Upper lobe of left lung (tissue), 5 donors: Measurements from ENCODE around the gene ZBTB5.

DNA sequence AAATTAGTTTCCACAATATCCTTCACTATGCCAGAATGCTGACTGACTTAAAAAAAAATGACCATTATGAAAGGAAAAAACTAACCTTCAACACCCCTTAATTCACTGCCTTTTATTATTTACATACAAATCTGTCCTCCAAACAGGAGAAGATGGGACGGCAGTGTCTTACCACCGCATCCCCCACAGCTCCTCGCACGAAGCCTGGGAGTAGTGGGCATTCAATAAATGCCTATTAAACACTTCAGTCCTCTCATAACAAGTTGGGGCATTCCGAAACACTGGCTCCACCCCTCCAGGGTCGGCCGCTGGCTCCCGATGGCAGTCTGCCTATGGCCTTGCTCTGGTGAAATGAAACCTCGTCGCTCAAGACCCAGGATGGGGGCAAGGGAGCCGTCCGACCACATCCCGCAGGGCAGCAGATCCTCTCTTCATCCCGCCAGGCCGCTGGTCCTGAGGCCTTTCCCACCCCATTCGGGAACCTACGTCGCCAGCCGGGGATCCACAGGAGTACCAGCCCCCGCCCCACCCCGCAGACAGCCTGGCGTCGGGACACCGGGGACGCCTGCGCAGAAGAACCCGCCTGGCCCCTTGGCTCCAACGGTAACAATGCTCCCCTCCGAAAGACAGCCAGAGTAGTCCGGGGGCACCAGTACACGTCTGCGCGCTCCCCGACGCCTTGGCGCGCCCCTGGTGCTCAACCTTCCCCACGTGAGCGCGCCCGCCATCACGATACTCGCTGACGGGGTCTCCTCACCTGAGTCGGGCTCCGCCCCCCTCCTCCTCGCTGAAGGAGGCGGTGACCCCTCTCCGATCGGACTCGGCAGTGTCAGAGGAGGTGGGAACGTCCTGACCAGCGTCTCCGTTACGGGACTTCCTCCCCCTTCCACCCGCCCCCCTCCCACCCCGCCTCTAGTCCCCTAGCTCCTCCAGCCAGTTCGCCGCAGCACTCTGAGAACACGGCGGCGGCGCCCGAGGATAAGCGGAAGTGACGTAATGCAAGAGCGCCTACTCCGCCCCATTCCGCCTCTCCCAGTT is at the start of gene ZBTB5:
TSS of gene ZBTB5 (minus strand) at position 993 of the 1,038 bp plus-strand sequence.
- PRO-cap, 2 experiments: peak in 2 of 2 experiments; most common plus-strand start position 535 of the sequence (in 2); most common minus-strand start position 953 of the sequence (in 2)
- RAMPAGE, long total RNA, 4 experiments: start-site peak on the minus strand in 1 of 4 experiments, centred at position 809 of the sequence, 13 reads per replicate

GRCh38 chr9:37574110-37574931 is 1.9 kb downstream of the FBXO10 start:
- PRO-cap, 2 experiments: no peak in any of the 2 experiments
- RAMPAGE, long total RNA, 4 experiments: no peak in any of the 4 experiments

DNA sequence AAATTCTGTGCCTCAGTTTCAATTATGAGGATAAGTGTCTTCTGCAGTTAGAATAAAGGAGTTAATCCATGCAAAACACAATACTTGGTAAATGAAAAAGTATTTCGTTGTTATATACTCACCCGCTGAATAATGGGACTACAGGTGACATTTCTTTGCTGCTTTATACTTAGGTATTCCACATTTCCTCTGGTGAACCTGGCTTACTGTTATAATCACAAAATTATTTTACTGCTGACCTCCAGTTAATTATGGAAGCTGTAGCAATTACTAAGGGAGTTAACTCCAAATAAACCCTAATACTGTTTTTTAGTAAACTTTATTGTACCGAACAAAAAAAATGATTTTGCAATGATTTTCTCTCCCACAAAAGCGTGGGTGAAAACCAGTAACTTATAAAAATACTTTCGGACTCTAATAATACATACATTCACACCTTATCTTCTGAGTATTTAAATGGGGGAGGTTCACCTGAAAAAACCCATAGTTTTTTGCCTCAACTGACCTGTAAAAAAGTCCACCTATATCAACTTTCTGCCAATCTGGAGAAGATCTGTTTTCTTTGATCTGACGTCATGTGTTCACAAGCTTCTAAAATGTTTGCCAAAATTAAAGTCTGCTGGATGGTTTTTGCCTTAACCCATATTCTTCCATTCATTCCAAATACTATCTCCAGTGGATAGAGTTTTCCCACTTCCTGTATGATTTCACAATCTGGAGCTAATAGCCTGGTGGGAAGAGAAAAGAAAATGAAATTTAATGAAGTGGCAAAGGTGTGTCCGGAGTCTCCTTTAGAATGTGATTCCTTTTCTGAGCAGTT is 4.5 kb downstream of the EXOSC3 start:
- PRO-cap, 2 experiments: no peak in any of the 2 experiments
- RAMPAGE, long total RNA, 4 experiments: no peak in any of the 4 experiments

- PRO-cap, 2 experiments: no peak in any of the 2 experiments
- RAMPAGE, long total RNA, 4 experiments: no peak in any of the 4 experiments
Measured at GRCh38 chr9:37911123-37911737, 7.3 kb upstream of the SLC25A51 start.

DNA sequence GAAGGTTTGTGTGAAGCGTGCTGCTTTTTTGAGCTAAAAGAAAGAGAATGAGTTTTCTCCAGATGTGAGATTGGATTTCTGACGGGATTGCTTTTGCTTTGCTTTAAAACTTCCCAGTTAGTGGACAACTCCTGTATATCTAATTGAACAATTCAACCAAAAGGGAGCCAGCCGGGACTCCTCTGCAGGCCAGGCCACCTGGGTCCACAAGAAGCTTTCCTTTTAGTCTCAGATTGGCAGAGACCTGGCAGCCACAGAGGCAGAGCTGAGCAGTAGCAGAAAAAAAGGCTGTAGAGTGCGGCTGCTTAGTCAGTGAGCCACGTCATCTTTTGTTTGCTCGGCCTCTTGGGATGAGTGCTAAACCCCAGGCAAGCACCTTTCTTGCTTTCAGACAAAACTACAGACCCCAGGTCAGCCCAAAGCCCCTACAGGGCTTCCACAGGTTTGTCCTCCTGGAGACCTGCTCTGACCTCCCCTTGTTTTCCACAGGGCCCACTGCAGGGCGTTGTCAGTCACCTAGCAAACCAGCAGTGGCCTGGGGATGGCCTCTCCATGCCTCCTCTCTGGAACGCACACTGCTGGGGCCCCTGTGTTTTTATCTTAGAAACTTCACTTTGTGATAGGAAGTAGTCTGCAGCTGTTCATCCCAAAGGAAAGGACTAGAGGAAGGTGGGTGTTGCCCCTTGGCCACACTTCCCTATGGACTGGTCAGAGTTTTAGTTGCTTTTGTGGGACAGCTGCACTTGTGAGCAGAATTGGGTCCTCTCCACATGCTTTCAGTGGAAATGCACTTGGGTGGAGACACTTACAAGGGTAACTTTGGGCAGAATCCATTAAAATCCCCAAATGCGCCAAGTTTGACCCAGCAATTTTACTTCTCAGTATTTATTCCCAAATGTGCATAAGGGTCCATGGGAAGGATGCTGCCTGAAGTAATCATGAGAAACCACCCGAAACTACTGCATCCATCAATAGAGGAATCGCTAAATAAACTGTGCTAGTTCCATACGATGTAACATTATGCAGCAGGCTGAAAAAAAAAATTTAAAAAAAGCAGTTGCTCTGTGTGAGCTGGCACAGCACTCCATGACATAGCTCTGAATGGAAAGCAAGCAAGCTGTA is 49.8 kb downstream of the SHB start:
- PRO-cap, 2 experiments: no peak in any of the 2 experiments
- RAMPAGE, long total RNA, 4 experiments: no peak in any of the 4 experiments

DNA sequence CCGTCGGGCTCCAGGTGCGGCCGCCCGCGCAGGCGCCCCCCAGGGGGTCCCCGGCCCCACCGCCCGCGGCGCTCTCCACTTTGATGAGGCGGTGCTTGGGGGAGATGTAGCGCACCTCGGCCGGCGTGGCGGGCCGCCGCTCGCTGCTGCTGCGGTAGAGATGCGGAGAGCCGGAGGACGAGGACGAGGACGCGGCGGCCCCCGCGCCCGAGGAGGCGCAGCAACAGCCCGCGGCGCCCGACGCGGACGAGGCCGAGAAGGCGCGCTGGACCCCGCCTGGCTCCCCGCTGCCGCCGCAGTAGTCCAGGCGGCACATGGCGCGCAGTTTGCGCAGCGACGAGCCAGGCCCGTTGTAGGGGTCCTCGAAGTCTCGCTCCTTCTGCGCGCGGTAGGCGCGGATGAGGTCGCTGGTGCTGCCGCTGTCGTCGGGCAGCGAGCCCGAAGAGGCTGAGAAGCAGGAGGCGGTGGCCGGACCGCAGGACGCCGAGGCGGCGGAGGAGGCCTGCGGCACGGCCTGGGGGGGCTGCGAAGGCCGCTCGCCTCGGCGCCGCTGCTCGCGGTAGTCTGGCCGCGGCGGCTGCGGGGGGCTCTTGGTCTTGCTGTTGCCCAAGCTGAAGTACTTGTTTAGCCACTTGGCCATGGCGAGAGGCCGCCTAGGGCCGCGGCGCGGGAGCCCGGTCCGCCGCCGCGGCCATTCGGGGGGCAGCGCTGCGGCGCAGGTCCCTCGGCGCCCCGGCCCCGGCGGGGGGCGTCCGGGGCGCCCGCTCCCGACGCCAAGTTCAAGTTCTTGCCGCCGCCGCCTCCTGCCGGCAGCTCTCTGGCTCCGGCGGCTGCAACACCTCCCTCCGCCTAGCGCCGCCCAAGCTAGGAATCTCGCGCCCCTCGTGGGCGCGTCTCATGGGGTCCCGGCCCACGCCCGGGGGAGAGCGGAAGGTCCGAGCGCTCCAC is 747 bp downstream of the SHB start:
- PRO-cap, 2 experiments: peak in 1 of 2 experiments; most common minus-strand start position 781 of the sequence (in 1)
- RAMPAGE, long total RNA, 4 experiments: no peak in any of the 4 experiments

DNA sequence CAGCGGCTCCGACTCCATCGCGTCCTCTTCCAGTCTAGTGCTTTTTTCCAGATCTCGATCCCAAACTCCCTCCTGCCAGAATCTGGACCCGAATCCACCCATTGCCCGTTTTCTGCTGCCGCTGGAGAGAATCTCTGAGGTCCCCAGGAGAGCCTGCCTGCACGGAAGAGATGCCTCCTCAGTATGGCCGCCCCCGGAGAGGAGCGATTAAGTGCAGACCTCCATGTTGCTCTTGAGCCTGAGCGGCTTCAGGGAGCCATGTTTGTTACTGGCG is 518.8 kb downstream of the SPATA31A1 start:
- PRO-cap, 2 experiments: no peak in any of the 2 experiments
- RAMPAGE, long total RNA, 4 experiments: no peak in any of the 4 experiments

DNA sequence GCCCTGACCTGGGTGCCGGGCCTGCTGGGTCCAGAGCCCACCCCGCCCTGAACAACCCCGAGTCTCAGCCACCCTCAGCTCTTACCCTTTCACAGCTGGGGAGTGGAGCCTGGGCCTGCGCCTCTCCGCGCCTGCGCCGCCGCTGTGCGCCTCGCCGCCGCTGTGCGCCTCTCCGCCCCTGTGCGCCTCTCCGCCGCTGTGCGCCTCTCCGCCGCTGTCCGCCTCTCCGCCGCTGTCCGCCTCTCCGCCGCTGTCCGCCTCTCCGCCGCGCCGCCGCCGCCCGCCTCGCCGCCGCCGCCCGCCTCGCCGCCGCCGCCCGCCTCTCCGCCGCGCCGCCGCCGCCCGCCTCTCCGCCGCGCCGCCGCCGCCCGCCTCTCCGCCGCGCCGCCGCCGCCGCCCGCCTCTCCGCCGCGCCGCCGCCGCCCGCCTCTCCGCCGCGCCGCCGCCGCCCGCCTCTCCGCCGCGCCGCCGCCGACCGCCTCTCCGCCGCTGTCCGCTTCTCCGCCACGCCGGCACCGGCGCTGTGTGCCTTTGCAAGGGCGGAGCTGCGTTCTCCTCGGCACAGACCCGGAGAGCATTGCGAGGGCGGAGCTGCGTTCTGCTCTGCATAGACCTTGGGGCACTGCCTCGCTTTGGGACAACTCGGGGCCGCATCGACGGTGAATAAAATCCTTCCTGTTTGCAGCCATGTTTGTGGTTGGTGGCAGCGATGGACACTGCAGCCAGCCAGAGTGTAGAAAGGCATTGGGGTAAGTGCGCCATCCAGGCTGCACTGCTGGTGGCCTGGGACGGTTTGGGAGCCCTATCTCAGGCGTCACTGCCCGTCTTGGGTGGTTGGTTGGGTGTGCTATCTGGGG is 544.2 kb downstream of the FOXD4L6 start:
- PRO-cap, 2 experiments: no peak in any of the 2 experiments
- RAMPAGE, long total RNA, 4 experiments: start-site peak on the minus strand in 2 of 4 experiments, centred at positions 118 to 124 of the sequence, 52 to 128 reads per replicate

DNA sequence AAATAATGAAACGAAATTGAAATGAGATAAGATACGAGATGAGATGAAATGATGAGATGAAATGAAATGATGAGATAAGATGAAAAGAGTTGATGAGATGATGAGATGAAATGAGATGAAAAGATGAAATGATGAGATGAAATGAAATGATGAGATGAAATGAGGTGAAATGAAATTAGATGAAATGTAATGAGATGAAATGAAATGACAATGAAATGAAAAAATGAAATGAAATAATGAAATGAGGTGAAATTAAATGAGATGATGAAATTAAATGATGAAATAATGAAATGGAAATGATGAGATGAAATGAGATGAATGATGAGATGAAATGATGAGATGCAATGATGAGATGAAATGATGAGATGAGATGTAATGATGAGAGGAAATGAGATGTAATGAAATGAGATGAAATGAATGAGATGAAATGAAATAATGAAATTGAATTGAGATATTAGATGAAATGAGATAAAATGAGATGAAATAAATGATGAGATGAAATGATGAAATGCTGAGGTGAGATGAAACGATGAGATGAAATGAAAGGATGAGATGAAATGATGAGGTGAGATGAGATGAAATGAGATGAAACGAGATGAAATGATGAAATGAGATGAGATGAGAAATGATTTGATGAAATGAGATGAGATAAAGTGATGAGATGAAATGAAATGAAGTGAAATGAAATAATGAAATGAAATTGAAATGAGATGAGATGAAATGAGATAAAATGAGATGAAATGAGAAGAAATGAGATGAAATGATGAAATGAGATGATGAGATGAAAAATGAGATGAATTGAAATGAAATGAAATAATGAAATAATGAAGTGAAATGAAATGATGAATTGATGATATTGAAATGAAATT is 527.2 kb downstream of the FOXD4L6 start:
- PRO-cap, 2 experiments: no peak in any of the 2 experiments
- RAMPAGE, long total RNA, 4 experiments: start-site peak on the plus strand in 1 of 4 experiments, centred at position 601 of the sequence, 5 reads per replicate

GRCh38 chr9:40991498-40992181 is 136.8 kb downstream of the FOXD4L6 start:
- PRO-cap, 2 experiments: peak in 2 of 2 experiments; most common minus-strand start chr9:40992101 (in 1)
- RAMPAGE, long total RNA, 4 experiments: start-site peak on the minus strand in 3 of 4 experiments, at chr9:40991940-40992115 at its widest, 16 to 108 reads per replicate

GRCh38 chr9:41234761-41235582 is 45.9 kb upstream of the ZNG1F start:
- PRO-cap, 2 experiments: peak in 1 of 2 experiments; most common minus-strand start chr9:41235155 (in 1)
- RAMPAGE, long total RNA, 4 experiments: no peak in any of the 4 experiments

GRCh38 chr9:41652046-41652626 is 463.0 kb upstream of the ZNG1F start:
- PRO-cap, 2 experiments: no peak in any of the 2 experiments
- RAMPAGE, long total RNA, 4 experiments: no peak in any of the 4 experiments

- PRO-cap, 2 experiments: no peak in any of the 2 experiments
- RAMPAGE, long total RNA, 4 experiments: no peak in any of the 4 experiments
Measured at GRCh38 chr9:41654903-41655649, 466.0 kb upstream of the ZNG1F start.

DNA sequence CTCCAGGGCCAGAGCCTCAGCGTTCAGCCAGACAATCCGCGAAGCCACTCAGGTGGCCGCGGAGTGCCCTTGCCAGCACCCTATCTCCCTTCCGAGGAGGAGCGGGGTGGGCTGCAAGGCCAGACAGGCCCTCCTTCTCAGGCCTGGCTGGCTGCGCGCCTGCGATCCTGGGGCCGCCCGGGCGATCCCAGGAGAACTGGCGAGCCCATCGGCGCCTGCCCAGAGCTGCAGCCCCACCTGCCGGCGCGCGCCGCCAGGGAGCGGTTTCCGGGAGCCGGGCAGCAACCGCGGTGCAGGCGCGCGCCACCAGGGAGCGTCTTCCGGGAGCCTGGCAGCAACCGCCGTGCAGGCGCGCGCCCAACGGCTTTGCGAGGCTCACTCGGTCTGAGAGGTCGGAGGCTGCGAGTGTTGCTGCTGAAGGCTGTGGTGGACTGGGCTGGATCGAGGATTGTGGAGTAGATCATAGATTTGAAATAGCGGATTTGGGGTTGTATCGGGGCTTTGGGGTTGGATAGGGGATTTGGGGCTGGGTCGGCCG is 668.7 kb downstream of the SPATA31A6 start:
- PRO-cap, 2 experiments: no peak in any of the 2 experiments
- RAMPAGE, long total RNA, 4 experiments: no peak in any of the 4 experiments

DNA sequence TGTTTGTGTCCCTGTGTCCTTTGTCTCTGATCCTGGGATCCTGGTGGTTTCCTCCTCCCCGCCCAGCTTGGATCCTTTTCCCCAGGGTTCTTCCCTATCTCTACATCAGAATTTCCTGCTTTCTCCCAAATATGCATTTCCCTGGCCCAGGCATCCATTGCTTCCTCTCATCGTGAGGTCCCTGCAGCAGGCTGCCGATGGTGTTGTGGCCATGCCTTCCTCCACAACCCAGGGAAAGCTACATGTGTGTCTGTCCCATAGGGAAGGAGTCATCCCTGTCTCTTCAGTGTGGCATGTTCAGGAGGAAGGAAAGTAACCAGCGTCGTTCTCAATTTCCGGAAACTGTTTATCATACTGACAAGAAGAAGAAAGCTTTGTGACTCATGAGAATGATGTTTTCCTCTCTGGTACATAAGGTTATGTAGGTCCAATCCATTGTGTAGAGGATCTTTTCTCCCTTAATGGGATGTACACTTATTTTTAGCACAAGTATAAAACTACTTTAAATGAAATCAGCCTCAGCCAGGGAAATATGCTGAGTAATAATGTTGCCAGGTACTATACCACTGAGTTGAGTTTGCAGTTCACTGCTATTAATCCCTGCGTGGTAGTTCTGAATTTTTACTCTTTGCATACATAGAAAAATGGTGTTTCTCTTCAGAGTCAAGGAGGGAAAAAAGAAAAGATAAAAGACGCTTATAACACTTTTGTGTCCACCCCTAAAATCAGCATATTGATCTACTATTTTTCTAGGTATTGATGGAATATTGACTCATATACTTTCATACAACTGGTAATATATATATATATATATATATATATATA is 956.8 kb downstream of the SPATA31A6 start:
- PRO-cap, 2 experiments: no peak in any of the 2 experiments
- RAMPAGE, long total RNA, 4 experiments: no peak in any of the 4 experiments

GRCh38 chr9:61862521-61862879 is 672.7 kb downstream of the SPATA31A7 start:
- PRO-cap, 2 experiments: peak in 1 of 2 experiments; most common plus-strand start chr9:61862785 (in 1)
- RAMPAGE, long total RNA, 4 experiments: no peak in any of the 4 experiments

- PRO-cap, 2 experiments: no peak in any of the 2 experiments
- RAMPAGE, long total RNA, 4 experiments: start-site peak on the plus strand in 2 of 4 experiments, at chr9:62376519-62376527 at its widest, 121 to 187 reads per replicate
Measured at GRCh38 chr9:62376445-62377093, 1186.7 kb downstream of the SPATA31A7 start.

DNA sequence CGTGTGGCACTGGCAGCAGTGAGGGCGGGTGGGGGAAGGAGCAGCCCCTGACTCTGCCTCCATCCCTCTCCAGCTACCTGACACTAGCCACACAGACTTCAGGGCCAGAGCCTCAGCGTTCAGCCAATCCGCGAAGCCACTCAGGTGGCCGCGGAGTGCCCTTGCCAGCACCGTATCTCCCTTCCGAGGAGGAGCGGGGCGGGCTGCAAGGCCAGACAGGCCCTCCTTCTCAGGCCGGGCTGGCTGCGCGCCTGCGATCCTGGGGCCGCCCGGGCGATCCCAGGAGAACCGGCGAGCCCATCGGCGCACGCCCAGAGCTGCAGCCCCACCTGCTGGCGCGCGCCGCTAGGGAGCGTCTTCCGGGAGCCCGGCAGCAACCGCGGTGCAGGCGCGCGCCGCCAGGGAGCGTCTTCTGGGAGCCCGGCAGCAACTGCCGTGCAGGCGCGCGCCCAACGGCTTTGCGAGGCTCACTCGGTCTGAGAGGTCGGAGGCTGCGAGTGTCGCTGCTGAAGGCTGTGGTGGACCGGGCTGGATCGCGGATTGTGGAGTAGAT is 916.0 kb downstream of the FOXD4L5 start:
- PRO-cap, 2 experiments: no peak in any of the 2 experiments
- RAMPAGE, long total RNA, 4 experiments: no peak in any of the 4 experiments

- PRO-cap, 2 experiments: no peak in any of the 2 experiments
- RAMPAGE, long total RNA, 4 experiments: no peak in any of the 4 experiments
Measured at GRCh38 chr9:65878588-65878879, 141.6 kb downstream of the FOXD4L4 start.

DNA sequence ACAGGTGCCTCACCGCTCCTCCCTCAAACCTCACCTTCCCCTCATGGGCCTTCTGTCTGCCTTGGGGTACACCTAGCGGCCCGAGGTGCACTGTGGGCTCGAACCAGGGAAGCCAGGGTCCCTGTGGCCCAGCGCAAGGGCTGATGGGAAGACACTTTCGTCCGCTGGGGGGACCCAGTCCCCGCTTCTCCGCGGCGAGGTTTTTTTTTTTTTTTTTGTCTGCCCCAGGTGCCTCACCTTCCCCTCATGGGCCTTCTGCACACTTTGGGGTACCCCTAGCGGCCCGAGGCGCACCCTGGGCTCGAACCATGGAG is 528.5 kb downstream of the FOXD4L4 start:
- PRO-cap, 2 experiments: no peak in any of the 2 experiments
- RAMPAGE, long total RNA, 4 experiments: no peak in any of the 4 experiments